Psoas muscle (tissue), 2 donors: Measurements from ENCODE around the gene EBLN2.

DNA sequence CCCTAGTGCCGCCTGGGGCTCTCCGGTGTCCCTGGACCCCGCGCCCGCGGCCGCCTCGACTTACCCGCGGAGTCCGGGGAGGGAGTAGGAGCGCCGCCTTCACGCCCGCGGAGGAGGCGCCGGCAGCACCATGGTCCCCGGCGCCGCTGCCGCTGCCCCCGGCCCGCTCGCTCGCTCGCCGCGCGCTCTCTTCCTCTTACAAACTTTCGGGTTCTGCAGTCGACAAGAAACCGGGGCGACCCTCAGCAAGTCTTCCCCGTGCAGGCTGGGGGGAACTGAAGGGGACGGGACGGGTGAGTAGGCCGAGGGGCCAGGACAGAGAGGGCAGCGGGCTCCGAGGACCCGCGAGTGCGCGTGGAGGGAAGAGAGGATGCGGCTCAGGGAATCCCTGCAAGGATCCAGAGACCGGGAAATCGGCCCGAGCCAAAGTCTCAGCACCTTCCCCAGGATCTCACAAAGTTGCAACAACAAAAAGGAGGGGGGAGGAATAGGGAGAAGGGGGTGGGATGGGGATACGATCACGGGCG, 2.0 kb downstream of the FOXP1 start:
- PRO-cap, 2 experiments, result no peak in any of the 2 experiments

- PRO-cap, 2 experiments, result no peak in any of the 2 experiments
Observed at GRCh38 chr3:71652861-71653125, 69.3 kb upstream of the FOXP1 start.

GRCh38 chr3:71721444-71722449, 3.5 kb downstream of the EIF4E3 start:
- PRO-cap, 2 experiments, result no peak in any of the 2 experiments

- PRO-cap, 2 experiments, result no peak in any of the 2 experiments
Observed at GRCh38 chr3:71755224-71755557, 1.5 kb downstream of the GPR27 start.

- PRO-cap, 2 experiments, result no peak in any of the 2 experiments
Observed at GRCh38 chr3:72028676-72029172, 243.8 kb upstream of the PROK2 start.

DNA sequence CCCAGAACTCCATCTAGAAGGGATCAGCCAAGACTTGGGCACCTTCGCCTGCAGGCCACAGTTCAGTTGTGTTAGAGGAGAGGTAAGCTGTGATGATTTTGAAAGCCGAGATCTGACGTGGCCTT, 338.9 kb upstream of the PROK2 start:
- PRO-cap, 2 experiments, result peak in 1 of 2 experiments; most common minus-strand start position 73 of the sequence (in 1)

GRCh38 chr3:72171546-72171964, 386.6 kb upstream of the PROK2 start:
- PRO-cap, 2 experiments, result no peak in any of the 2 experiments

GRCh38 chr3:72271028-72271675, 486.2 kb upstream of the PROK2 start:
- PRO-cap, 2 experiments, result no peak in any of the 2 experiments

- PRO-cap, 2 experiments, result no peak in any of the 2 experiments
Observed at GRCh38 chr3:72443585-72444690, 404.3 kb downstream of the SHQ1 start.

GRCh38 chr3:72739468-72740059, 108.7 kb downstream of the SHQ1 start:
- PRO-cap, 2 experiments, result no peak in any of the 2 experiments

DNA sequence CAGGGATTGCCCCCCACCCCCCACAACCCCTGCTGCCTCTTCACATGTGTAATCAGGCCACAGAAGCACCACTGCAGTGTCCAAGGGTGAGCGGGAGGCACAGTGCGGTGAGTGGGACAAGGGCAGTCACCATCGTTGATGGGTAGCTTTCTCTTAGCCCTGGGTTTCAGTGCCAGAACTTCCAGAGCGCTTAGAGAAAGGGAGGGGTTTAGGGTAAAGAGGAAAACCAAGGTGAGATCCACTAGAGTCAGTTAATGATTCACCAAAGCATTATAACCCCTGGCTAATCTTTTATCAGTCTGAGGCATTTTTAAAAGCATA, 94.8 kb downstream of the SHQ1 start:
- PRO-cap, 2 experiments, result no peak in any of the 2 experiments

GRCh38 chr3:72821084-72821599, 27.1 kb downstream of the SHQ1 start:
- PRO-cap, 2 experiments, result no peak in any of the 2 experiments

DNA sequence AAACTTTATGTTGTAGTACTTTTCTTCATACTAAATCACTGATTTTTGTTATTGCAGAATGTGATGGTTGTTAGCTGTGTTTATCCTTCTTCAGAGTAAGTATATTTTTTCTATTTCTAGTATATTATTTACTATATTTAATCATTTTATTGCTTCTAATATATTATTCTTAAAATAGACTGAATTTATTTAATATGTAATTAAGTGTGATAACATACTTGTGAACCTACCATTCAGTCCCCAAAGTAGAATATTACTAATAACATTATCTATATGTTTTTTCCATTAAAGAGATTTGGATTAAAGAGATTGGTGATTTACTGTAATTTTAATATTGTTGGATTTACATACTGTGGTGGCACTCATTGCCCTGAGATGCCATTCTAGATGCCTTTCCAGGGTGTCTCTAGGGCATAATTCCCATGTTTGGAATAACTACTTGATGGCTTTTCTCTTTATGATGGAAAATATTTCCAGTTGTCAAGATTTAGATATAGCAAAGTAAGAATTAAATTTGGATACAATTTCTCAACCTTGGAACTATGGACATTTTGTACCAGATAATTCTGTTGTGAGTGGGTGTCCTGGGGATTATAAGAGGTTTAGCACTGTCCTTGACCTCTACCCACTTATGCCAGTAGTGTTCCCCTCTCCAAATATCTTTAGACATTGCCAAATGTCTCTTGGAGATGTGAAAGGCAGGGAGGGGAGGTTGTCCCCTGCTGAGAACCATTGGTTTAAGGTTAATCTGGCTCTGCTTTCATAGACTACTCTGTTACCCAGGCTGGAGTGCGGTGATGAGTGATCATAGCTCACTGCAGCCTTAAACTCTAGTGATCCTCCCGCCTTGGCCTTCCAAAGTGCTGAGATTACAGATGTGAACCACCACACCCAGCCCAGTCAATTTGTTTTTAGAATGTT, at the start of gene EBLN2:
Gene EBLN2, plus strand, starts transcription at position 694 of the 921 bp plus-strand sequence.
- PRO-cap, 2 experiments, result no peak in any of the 2 experiments

DNA sequence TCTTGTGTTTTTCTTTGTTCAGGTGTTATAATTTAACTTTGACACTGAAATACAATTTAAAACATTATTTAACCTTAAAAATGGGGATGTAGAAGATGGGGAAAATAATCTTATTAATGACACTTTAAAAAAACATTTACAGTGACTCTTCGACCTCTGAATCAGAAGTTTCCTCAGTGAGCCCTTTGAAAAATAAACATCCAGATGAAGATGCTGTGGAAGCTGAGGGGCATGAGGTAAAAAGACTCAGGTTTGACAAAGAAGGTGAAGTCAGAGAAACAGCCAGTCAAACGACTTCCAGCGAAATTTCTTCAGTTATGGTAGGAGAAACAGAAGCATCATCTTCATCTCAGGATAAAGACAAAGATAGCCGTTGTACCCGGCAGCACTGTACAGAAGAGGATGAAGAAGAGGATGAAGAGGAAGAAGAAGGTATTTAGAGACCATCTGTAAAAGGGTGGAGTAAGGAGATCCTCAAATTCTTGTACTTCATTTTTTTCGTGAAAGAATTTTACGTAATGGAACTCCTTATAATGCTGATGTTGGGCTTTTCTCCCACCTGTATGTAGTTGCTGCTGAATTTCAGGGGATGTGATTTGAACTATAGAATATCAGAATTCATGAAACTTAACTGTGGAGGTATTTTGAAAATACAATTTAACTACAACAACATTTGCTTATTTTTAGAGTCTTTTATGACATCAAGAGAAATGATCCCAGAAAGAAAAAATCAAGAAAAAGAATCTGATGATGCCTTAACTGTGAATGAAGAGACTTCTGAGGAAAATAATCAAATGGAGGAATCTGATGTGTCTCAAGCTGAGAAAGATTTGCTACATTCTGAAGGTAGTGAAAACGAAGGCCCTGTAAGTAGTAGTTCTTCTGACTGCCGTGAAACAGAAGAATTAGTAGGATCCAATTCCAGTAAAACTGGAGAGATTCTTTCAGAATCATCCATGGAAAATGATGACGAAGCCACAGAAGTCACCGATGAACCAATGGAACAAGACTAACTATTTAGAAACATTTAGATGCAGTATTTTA, 3.6 kb downstream of the EBLN2 start:
- PRO-cap, 2 experiments, result no peak in any of the 2 experiments

DNA sequence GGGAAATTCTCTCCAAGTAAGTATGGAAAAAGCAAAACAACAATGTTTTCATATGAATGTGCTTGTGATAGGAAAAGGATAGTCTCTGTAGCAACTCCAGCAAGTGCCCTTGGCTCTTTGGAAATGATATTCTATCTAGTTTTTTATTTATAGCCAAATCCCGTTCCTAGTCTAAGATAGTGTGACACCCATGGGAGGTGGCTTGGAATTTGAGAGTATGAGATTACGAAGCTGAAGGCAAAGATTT, 119.9 kb downstream of the PDZRN3 start:
- PRO-cap, 2 experiments, result peak in 1 of 2 experiments; most common minus-strand start position 119 of the sequence (in 1)

DNA sequence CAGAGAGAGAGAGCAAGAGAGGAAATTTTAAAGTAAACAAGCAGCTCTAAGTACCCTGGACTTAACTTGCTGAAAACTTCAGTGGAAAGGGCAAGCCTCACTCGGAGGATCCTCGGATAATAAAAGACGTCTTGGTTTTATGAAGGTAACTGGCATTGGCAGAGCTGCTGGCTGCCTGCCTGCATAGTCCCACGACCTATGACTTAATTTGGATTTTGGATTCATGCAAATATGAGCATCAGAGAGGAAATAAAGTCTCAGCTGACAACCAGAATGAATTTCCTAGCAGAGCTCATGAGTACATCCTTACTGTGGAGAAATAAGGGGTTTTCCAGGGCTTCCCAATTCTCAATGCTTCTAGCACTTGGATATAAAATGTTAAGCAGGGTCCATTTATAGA, 95.2 kb upstream of the PDZRN3 start:
- PRO-cap, 2 experiments, result no peak in any of the 2 experiments

DNA sequence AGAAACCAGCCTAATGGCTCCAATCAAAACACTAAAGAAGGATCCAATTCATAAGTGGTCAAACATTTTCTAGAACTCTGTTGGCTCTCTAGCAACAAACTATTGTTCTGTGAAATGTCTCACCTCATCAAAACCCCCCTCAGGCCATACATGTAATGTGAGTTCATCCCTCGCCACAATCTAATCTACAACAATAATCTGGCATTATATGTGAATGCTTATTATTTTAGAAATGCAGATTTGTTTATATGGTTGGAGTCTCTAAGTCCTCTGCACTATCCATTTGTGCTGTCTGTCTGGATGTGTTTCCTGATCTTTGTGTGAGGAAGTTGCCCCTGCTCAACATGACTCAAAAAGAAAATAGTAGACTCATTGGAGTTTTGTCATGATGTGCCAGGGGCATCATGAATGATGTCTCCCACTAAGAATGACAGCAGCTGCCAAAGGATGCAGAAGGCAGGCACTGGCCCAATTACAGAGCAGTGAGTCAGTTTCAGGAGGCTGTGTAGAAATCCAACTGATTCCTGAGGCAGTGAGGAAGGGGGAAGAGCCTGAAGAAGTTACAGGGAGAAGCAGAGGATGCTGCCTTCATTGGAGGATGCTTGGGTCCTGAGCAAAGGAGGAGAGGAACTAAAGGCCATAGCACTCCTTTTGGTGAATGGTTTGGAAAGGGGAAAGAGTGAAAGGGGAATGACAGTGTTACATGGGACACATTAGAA, 161.7 kb upstream of the PDZRN3 start:
- PRO-cap, 2 experiments, result no peak in any of the 2 experiments

DNA sequence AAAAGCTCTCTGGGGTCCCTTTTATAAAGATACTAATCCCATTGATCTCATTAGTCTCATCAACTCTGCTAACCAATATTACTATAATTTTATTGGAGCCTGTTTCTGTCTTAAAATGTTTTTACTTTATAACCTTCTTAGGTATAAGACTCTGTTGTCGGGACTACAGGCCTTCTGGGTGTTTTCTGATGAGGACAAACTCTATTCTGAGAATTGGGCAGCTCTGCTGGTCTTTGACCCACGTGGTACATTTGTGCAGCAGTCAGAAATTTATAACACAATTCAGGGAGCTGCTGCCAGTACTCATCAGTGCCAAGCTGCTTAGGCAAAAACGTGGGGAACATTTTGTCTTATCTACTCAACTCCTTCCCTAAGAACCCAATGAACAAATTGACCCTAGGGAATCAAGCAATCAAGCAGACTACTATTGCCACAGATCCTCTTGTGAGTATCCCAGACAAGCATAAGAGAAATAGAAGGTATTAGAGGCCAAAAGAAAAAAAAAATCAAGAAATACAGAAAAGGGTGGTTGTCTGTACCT, 180.7 kb upstream of the PDZRN3 start:
- PRO-cap, 2 experiments, result no peak in any of the 2 experiments

GRCh38 chr3:75361981-75362472, 302.1 kb upstream of the FRG2C start:
- PRO-cap, 2 experiments, result no peak in any of the 2 experiments

DNA sequence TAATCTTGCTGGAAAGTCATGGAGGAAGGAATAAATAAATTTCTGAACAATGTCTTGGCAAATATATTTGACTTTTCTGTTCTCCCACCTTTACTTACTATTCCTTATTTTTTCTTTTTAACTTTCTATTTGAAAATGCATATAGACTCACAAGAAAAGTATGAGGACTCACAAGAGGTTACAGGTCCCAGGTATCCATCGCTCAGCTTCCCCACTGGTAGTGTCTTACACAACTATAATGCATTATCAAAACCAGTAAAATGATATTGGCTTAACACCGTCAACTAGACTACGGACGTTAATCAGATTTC, 415.7 kb downstream of the ROBO1 start:
- PRO-cap, 2 experiments, result no peak in any of the 2 experiments